AG08470 (cell line): ENCODE data around the genes VPS13D, PRAMEF26, PRAMEF17 and PRDM2.

GRCh38 chr1:11844662-11845161 is 2.9 kb downstream of the NPPA start:
- RRBS, result 100% methylated on average over 1 of the region's 3 CpGs

GRCh38 chr1:11929870-11930365 is 3.7 kb upstream of the KIAA2013 start:
- RRBS, result no CpG with 5 or more reads among the region's 6 CpGs

DNA sequence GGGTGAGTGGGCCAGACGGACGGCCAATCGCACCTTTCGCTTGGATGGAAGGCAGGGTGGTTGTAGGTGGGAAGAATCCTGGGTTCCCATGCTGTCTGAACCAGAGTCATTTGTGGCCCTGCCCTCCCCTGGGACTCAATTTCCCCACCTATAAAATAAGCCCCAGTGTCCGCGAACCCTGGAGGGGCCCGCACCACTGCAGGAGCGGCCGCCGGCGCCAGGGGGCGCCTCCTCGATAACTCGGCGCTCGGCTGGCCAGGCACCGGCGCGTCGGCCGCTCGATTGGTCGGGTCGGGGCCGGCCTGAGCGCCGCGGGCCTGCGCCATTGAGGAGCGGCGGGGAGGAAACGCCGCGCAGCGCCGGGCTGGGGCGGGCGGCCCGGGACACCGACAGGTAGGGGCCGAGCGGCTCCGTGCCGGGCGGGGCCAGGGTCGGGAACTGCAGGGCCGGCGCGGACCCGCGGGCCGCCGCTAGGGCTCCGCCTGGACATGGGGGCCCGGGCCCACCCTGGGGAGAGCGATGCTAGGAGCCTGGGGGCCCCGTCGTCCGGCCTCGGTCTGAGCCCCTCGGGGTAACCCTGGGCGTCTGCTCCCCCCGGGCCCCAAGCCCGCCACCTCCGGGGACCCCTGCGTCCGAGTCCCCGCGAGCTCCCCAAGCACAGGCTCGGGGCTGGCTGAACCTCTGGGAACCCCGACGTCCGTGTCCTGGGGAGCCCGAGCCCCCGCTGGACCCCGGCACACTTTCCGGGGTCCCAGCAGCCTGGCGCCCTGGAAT is at the start of gene VPS13D:
Gene VPS13D, plus strand, starts transcription at position 303 of the 774 bp plus-strand sequence.
- RRBS, result under 1% methylated on average over 58 of the region's 78 CpGs

- RRBS, result no CpG with 5 or more reads among the region's 5 CpGs
Observed at GRCh38 chr1:12434147-12434627, 183.8 kb downstream of the DHRS3 start.

GRCh38 chr1:12464574-12465146 is 153.3 kb downstream of the DHRS3 start:
- RRBS, result no CpG with 5 or more reads among the region's 7 CpGs

DNA sequence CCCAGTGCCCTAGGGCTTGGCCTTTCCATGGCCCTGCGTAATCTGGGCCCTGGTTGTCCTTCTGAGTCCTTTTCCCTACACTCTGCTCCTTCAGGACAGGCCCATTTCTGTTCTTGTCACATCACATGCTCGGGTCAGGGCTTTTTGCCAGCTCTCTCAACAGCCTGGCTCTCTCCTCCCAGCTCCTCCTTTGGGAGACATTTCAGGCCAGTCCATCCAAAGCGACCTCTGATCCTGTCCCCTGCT is 45.0 kb downstream of the DHRS3 start:
- RRBS, result no CpG with 5 or more reads among the region's 3 CpGs

DNA sequence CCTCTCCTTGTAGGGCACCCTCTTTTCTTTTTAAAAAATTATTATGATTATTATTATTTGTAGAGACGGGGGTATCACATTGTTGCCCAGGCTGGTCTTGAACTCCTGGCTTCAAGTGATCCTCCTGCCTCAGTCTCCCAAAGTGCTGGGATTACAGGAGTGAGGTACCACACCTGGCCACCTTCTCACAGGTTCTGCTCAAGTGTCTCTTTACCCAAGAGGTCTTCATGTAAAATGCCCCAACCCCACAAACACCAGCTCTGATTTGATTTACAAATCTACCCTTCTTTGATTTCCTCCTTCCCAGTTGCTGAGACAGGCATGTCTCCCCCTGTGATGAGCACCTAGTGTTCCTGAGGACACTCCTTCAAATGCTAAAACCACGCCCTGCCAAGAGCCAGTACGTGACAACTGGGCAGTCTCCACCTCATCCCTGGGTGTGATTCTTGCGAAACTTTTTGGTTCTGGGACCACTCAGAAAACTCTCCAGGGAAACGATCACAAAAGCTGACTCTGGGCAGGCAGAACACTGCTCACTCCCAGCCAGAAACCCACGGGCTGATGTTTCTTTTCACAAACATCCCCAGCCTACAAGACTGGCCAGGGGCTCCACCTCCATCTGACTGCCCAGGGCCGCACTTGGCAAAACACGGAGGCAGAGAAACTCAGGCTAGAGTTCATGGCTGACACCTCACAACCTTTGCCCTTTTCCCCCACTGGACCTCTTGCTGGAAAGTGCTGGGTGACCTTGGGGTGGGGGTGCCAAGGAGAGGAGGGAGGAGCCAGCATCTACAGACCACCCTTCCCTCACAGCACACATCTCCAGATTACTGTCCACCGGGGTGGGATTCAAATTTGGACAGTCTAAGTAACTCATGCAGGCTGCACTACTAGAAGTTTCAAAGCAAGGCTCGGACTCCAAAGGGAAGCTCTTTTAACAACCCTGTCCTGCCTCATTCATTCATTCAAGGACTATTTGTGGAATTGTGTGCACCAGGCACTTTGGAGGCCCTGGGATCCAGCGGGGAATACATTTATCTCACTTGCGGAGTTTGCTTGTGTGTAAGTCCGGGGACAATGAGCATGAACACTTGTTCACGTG is 24.3 kb downstream of the DHRS3 start:
- RRBS, result no CpG with 5 or more reads among the region's 14 CpGs

DNA sequence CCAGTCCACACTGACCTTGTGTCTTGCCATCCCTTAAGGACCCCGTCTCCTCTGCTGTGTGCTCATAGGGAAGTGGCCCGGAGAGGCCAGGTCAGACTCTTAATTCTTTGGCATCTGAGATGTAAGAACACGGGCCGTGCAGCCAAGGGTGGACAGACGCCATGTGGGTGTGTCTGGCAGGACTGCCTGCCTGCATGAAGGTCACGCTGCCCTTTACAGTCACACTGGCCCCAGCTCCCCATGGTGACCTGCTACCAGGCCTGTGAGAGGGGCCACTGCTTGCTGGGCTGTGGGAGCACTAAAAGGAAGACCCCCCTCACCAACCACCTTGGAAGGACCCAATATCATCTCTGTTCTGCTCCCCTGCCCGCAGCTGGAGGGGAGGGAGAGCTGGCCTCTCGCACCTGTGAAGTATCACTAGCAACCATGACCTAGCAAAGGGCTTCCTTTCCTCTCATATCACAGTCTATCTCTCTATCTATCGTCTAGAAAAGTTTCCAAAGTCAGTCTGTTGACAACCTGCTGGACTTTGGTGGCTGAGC is 17.6 kb downstream of the DHRS3 start:
- RRBS, result no CpG with 5 or more reads among the region's 9 CpGs

DNA sequence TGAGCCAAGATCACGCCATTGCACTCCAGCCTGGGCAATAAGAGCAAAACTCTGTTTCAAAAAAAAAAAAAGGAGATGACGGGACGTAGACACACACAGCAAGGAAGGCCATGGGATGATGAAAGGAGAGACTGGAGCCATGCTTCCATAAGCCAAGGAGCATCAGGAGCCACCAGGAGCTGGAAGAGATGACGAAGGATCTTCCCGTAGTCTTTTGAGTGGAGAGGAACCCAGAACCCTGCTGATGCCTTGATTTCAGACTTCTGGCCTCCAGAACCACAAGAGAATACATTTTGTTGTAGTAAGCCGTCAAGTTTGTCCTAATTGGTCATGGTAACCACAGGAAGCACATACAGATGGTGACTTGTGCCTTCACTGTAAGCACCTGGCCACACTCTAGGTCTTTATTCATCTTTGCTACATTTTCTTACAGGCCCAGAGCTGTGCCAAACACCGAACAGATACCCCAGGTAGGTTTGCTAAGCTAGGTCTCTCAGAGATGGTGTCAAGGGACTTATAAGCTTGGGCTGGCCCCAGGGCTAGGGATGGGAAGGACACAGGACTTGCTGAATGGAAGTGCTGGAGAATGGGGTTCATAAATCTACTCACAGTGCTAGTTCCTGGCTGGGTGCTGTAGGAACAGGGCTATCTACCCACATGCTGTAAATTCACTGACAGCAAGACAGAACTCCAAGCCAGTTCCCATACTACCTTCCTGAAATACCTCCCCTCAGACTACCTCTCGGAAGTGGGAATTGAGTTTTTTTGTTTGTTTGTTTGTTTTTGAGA is 4.8 kb downstream of the DHRS3 start:
- RRBS, result no CpG with 5 or more reads among the region's 8 CpGs

GRCh38 chr1:12614982-12615195 is 3.1 kb downstream of the DHRS3 start:
- RRBS, result no CpG with 5 or more reads among the region's 1 CpG

DNA sequence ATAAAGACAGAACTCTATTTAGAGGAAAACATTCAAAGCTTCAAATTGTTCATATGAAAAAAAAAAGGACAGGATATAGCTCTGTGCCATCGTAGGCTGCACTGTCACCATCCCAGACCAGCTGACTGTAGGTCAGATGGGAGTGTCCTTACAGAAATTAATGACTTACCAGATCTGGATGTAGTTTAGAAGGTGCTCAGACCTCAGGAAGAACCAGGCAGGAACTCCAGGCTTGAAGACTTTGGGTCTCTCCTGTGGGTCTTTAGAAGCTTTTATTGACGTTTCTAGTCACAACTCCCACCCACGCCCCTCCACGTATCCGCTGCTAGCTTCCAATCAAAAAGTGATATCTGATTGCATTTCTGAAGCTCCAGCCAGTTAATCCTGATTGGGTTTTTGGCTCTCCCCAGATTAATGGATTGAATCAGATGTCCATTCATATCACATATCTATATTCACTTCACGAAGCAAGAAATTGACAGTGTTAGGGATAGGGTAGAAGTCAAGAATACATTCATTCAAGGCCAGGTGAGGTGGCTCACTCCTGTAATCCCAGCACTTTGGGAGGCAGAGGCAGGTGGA is at the start of gene PRAMEF26:
Gene PRAMEF26, minus strand, starts transcription at position 295 of the 582 bp plus-strand sequence.
- RRBS, result no CpG with 5 or more reads among the region's 6 CpGs

DNA sequence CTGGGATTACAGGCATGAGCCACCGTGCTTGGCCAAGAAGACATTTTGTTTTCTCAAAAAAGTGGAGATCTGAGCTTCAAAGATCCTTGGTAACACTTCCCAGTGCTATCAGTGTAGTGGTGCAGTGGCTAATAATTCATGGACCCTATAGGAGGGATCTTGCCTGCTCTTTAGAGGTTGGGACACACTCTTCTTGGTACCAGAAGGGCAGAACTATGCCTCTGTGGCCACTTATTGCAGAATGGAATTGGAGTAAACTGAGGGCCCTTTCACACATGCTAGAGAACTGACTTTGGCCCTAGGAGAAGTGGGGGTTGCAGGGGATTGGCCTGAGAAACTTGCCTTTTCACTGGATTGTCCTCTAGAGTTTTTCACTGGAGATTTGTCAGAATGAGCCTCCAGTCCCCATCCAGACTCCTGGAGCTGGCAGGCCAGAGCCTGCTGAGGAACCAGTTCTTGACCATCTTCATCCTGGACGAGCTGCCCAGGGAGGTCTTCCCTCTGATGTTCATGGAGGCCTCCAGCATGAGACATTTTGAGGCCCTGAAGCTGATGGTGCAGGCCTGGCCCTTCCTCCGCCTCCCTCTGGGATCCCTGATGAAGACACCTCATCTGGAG is at the start of gene PRAMEF17:
Gene PRAMEF17, plus strand, starts transcription at position 365 of the 618 bp plus-strand sequence.
- RRBS, result no CpG with 5 or more reads among the region's 3 CpGs

DNA sequence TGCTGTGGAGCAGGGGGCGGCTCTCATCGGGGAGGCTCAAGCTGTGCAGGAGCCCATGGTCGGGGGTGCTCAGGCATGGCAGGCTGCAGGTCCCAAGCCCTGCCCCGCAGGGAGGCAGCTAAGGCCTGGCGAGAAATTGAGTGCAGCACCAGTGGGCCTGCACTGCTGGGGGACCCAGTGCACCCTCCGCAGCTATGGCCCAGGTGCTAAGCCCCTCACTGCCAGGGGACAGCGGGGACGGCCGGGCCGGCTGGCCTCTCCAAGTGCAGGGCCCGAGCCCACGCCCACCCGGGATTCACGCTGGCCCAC is 23.6 kb downstream of the PRAMEF20 start:
- RRBS, result no CpG with 5 or more reads among the region's 14 CpGs

DNA sequence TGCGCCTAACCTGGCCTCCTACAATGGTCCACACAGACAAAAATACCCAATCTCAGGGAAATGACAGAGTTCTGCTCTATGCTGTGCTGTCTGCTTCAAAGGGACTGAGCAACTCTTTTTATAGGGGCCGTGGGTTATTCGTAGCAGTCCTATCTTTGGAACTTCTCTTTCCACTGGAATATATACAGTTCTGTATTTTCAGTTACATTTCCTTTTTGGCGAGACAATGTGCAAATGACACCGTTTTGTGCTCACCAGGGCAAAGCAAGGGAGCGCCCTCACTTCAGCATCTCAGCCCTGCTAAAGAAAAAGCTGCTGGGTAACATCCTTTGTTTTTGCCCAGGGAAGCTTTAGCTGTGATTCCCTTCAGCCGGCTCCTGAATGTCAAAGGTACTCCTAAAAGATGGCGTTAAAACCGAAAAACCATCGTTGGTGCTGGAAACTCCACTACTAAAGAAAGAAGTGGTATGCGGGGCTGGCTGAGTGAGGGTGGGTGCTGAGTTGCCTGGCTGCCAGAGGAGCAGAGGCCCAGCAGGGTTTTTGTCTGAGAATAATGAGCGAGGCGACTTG is 1.7 kb downstream of the PDPN start:
- RRBS, result no CpG with 5 or more reads among the region's 13 CpGs

- RRBS, result no CpG with 5 or more reads among the region's 7 CpGs
Observed at GRCh38 chr1:13587108-13587689, 3.6 kb downstream of the PDPN start.

DNA sequence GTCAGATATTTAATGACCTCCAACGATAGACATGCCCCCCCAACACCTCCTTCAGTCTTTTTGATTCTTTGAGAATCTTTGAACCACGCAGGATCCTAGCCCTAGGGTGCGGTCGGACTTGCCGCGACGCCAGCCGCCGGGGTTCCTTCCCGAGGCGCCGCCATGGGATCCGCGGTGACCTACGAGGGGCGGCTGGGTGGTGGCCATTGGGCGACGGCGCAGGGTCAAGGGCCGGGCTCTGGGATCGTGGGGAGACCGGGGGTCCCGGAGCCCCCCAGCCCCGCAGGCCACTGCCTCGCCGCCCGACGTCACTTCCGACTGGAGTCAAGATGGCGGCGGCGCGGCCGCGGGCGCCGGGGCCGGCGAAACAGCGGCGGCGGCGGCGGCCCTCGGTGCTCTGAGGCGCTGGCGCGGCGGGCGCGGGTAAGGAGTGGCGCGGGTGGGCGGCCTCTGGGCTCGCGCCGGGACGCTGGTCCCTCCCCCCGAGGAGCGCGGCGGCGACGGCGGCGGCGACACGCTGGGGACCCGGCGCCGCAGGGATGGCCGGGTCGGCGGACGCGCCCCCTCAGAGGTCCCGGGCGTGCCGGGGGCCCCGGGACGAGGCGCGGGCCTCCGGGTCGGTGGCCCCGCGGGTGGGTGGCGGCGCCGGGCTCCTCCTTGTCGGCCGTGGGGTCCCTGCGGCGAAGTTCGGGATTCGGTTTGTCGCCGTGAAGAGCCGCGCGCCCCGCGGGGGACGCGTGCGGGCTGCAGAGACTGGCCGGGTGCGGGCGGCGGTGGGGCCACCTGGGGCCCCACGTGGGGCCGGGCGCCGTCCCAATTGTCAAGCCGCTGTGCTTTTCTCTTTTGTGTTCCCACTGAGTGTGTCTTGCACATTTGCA is at the start of gene PRDM2:
Gene PRDM2, plus strand, starts transcription at position 311 of the 878 bp plus-strand sequence.
- RRBS, result 1% methylated on average over 44 of the region's 115 CpGs

DNA sequence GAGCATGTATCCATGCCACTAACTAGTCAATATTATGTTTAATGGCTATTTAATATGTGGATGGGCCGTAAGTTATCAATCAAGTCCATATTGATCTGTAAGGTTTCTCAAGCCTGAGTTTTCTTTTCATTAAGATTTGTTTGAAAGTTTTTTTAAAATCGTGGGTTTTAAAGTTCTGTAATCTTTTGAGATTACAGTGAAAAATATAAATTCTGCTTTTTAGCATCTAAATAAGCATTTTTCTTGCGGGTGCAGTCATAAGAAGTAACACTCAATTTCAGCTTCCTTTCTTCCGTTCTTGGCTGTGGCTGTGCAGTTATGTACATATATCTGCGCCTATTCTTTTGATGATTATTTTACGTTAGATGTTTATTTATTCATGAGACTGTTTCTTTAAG is 2.3 kb downstream of the PRDM2 start:
- RRBS, result no CpG with 5 or more reads among the region's 6 CpGs

GRCh38 chr1:13725748-13726266 is 25.8 kb downstream of the PRDM2 start:
- RRBS, result no CpG with 5 or more reads among the region's 4 CpGs

GRCh38 chr1:14597584-14598023 is 881 bp upstream of the KAZN start:
- RRBS, result no CpG with 5 or more reads among the region's 6 CpGs

GRCh38 chr1:15007394-15008348 is 145.9 kb upstream of the TMEM51 start:
- RRBS, result 100% methylated on average over 2 of the region's 26 CpGs